ENCODE measurements around a stretch of chr15.

GRCh38 chr15:96360557-96361303 is 30.2 kb downstream of the NR2F2 start:
- PRO-cap = no peak
- RAMPAGE, long total RNA, 4 experiments = no peak in any of the 4 experiments

- PRO-cap = no peak
- RAMPAGE, long total RNA, 4 experiments = no peak in any of the 4 experiments
Measured at GRCh38 chr15:96783051-96783545, 452.6 kb downstream of the NR2F2 start.

DNA sequence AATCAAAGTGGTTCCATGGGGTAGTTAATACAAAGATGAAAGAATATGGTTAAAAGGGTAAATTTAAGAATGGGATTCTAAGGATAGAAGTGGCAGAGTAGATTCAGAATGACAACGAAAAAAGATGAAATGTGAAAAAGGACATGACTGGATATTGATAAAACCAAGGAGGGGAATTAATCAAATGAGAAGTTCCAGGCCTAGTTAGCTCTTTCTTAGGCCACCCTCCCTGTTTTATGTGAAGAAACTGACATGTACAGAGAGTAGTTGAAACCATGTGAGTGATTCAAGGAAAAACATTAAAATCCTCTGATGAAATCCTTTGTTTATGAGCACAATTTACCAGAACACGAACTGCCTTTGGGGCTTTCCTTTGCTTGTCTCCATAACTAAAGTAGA is 558.1 kb downstream of the NR2F2 start:
- PRO-cap = no peak
- RAMPAGE, long total RNA, 4 experiments = no peak in any of the 4 experiments

DNA sequence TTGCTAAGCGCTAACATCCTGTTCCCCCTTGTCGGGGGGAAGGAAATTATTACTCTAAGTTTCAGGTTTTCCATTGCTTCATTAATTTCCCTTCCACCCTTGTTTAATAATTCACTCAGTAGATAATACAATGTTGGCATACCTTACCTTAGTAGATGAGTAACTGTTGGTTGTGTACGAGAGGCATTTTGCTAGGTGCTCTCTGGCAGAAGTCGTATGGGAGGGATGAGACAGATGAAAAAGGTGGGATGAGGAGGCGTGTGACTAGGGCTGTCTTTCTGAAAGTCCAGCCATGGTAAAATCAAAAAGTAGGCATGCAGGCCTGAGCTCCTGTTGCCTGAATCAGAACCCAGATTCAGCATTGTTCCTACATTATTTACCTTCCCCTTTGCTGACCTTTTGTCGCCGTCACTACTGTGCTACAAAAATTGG is 641.1 kb upstream of the ARRDC4 start:
- PRO-cap = no peak
- RAMPAGE, long total RNA, 4 experiments = no peak in any of the 4 experiments

DNA sequence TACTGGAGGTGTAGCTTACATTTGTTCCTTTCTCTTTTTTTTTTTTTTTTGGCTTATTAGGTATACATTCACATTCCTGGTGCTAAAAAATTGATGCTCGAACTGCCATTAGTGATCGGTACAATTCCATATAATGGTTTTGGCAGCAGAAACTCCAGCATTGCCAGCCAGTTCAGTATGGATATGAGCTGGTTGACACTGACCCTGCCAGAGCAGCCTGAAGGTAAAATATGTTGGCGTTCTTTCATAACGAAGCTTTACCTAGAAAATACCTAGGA is 9.3 kb downstream of the ARRDC4 start:
- PRO-cap = no peak
- RAMPAGE, long total RNA, 4 experiments = start-site peak on the plus strand in 1 of 4 experiments, centred at position 157 of the sequence, 16 reads per replicate

- PRO-cap = unidirectional peak, minus-strand start at chr15:98000329
- RAMPAGE, long total RNA, 4 experiments = no peak in any of the 4 experiments
Measured at GRCh38 chr15:98000088-98000463, 39.6 kb downstream of the ARRDC4 start.

- PRO-cap = unidirectional peak, minus-strand start at chr15:98548830
- RAMPAGE, long total RNA, 4 experiments = no peak in any of the 4 experiments
Measured at GRCh38 chr15:98548621-98549061, 99.7 kb upstream of the IGF1R start.

GRCh38 chr15:98698494-98699270 is 50.3 kb downstream of the IGF1R start:
- PRO-cap = no peak
- RAMPAGE, long total RNA, 4 experiments = start-site peak on the plus strand in 1 of 4 experiments, at chr15:98698778-98698782 at its widest, 6 reads per replicate

DNA sequence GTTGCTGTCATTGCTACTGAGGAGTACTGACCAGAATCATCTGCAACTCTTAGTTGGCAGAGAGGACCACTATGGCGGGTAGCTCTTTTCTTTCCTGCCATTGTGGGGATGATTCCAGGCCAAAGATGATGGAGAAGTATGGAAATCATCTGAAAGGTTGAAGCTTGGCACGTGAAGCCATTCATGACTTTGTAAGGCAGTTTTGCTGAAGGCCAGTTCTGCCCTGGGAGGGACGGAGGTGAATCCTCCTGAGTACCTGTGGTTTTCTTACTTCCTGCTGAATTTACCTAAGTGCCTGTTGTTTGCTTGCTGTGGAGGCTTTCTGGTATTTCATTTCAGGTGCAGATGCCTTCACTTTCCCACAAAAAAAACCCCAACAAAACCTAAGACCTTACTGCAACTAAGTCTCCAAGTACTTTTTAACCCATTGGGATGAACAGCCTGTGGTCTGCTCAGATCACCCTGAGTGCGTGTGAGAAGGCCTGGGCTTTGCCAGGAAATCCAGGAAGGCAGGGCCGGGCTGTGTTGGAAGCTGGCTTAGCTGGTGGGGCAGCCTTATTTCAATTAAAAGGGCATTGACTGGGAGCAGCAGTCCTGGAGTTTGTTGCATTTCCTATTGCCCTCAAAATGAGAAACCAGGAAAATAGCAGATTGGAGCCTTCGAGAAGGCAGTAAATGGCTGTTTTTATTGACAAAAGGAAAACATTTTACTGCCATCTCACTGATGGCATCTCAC is 65.2 kb downstream of the IGF1R start:
- PRO-cap = no peak
- RAMPAGE, long total RNA, 4 experiments = no peak in any of the 4 experiments

DNA sequence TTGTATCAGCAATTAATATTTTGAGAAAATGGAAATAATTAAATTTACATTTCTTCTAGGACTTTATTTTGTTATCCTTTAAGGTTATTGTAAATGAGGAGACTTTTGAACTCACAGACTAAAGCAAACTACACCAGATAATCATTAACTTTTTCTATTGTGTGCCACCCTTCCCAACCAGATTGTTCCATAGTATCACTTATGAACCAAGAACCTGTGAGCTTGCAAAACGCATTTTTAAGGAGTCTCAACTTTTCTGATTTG is 75.6 kb downstream of the IGF1R start:
- PRO-cap = no peak
- RAMPAGE, long total RNA, 4 experiments = no peak in any of the 4 experiments

DNA sequence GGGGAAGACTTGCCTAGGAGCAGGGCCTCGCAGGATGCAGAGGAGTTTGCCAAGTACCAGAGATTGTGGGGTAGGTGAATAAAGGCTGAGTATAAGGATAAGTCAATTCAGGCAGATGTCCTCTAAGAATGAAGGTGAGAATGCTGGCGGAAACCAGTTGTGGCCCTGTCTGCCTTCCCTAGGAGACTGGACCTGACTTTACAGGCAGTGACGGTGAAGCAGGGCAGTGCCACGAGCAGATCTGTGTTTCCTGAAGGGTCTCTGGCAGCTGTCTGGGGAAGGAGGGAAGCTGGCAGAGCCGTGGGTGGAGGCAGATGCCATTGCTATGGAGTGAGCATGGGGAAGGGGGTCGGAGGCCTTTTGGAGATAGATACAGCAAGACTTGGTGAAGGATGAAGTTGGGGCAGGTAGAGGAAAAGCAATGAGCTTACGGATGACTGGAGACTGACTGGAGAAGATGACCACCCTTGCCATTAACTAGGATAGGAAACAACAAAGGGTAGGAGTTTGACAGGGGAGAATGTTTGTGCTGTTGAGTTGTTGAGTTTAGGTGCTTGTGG is 84.0 kb downstream of the IGF1R start:
- PRO-cap = no peak
- RAMPAGE, long total RNA, 4 experiments = start-site peak on the plus strand in 2 of 4 experiments, centred at positions 297 to 390 of the sequence, 22 to 23 reads per replicate

GRCh38 chr15:98777232-98777944 is 129.0 kb downstream of the IGF1R start:
- PRO-cap = no peak
- RAMPAGE, long total RNA, 4 experiments = start-site peak on the plus strand in 2 of 4 experiments, at chr15:98777641-98777807 at its widest, 8 to 15 reads per replicate

- PRO-cap = no peak
- RAMPAGE, long total RNA, 4 experiments = start-site peak on the plus strand in 1 of 4 experiments, at chr15:98786845-98787332 at its widest, 5 reads per replicate
Measured at GRCh38 chr15:98786696-98787389, 138.5 kb downstream of the IGF1R start.

- PRO-cap = no peak
- RAMPAGE, long total RNA, 4 experiments = start-site peak on the plus strand in 1 of 4 experiments, at chr15:98854766-98854846 at its widest, 8 reads per replicate
Measured at GRCh38 chr15:98854013-98855275, 153.1 kb downstream of the PGPEP1L start.

GRCh38 chr15:98865284-98865858 is 142.2 kb downstream of the PGPEP1L start:
- PRO-cap = no peak
- RAMPAGE, long total RNA, 4 experiments = no peak in any of the 4 experiments

GRCh38 chr15:98952000-98952595 is 55.5 kb downstream of the PGPEP1L start:
- PRO-cap = no peak
- RAMPAGE, long total RNA, 4 experiments = no peak in any of the 4 experiments

DNA sequence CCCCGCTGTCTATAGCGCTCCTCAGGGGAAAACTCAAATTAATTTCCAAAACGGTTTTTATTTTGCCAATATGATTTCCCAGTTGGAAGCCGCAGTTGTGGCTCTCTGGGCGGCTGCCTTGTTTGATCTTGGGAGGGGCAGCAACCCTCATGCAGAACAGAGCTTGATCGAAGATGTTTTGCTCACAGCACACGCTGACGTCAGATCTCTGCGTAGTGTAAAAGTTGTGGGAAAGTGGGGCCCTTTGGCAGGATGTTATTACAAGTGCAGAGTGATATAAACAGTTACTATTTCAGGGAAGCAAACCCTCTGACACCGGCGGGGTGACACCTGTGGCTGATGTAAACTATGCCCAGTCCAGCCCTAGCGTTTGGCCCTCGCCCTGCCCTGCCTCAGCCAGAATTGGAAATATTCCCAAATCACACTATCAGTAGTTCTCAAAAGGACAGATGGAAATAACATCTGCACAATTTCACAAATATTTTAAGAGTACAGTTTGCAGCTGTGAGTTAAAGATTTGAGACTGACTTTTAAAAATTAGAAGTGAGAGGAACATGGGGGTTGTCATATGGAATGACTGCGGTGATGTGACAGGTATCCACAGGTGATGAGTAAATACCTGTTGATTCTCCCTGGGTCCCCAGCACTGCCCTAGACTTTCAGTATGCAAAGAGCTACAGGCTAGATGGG is 1.7 kb downstream of the SYNM start:
- PRO-cap = bidirectional peak, plus-strand start at position 308 of the sequence, minus-strand start at position 158 of the sequence
- RAMPAGE, long total RNA, 4 experiments = no peak in any of the 4 experiments

DNA sequence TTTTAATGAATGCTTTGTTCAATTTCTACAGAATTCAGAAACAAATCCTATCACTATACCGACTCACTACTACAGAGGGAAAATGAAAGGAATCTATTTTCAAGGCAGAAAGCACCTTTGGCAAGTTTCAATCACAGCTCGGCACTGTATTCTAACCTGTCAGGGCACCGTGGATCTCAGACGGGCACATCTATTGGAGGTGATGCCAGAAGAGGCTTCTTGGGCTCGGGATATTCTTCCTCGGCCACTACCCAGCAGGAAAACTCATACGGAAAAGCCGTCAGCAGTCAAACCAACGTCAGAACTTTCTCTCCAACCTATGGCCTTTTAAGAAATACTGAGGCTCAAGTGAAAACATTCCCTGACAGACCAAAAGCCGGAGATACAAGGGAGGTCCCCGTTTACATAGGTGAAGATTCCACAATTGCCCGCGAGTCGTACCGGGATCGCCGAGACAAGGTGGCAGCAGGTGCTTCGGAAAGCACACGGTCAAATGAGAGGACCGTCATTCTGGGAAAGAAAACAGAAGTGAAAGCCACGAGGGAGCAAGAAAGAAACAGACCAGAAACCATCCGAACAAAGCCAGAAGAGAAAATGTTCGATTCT is 24.6 kb downstream of the SYNM start:
- PRO-cap = no peak
- RAMPAGE, long total RNA, 4 experiments = start-site peak on the plus strand in 2 of 4 experiments, centred at positions 117 to 512 of the sequence, 19 to 280 reads per replicate

GRCh38 chr15:99135093-99135411 is 30.2 kb downstream of the SYNM start:
- PRO-cap = no peak
- RAMPAGE, long total RNA, 4 experiments = no peak in any of the 4 experiments

DNA sequence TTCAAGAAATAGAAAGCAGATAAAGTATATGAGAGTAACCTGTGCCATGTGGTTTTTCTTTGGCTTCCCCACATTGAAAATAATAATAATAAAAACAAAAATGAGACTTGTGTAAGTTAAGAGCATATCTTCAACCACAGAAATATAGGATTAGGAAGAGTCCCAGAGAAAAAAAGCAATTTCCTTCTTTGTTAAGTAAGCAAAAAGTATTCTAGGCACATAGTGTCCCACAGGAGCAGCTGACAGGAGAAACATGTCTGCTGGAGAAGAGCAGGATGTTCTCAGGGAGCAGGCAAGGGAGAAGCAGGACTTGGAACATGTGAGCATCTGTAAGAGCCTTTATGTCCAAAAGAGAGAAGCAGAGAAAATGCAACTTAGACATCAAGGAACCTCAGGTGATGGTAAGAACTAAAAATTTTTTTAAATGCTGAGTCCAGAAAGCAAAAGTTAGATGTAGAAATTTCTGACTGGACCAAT is 39.1 kb downstream of the TTC23 start:
- PRO-cap = no peak
- RAMPAGE, long total RNA, 4 experiments = no peak in any of the 4 experiments